Left lobe of liver (tissue), 1 donor: ENCODE results near the genes DNAJC6 and PDE4B.

DNA sequence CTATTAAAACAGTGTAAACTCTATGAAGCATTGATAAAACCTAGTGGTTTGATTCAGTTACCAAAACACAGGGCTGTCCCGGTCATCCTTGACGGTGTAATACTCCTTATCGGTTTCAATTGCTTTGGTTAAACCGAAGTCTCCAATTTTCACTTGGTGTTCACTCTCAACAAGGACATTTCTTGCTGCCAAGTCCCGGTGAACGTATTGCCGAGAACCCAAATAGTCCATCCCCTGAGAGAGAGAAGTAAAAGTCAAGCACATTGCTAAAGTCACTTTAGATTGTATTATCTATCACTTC lies 92.9 kb downstream of the RAVER2 start:
- PRO-cap = no peak

- PRO-cap = no peak
Observed at GRCh38 chr1:64863865-64864533, 102.3 kb downstream of the JAK1 start.

DNA sequence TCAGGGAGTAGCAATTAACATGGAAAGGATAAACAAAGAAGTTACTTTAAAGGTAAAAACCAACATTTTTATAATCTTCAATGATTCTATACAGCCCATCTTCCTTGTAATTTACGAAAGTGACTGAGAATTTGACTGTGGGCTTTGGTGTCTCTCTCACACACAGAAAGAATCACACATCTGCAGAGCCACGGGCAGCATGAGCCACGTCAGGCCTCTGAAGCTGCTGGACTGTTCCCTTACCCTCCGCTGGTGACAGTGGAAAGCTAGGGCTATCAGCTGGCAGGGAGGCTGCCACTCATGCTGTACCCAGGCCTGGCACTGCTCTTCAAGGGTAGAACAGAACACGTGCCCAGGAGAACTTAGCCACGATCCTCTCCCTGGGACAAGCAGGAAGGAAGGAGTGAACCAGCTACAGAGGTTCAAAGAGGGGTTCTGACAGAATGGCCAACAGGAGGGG lies 90.8 kb downstream of the JAK1 start:
- PRO-cap = no peak

GRCh38 chr1:64953021-64953635 lies 13.2 kb downstream of the JAK1 start:
- PRO-cap = no peak

- PRO-cap = unidirectional peak, plus-strand start at chr1:64955276
Observed at GRCh38 chr1:64954903-64955703, 11.2 kb downstream of the JAK1 start.

DNA sequence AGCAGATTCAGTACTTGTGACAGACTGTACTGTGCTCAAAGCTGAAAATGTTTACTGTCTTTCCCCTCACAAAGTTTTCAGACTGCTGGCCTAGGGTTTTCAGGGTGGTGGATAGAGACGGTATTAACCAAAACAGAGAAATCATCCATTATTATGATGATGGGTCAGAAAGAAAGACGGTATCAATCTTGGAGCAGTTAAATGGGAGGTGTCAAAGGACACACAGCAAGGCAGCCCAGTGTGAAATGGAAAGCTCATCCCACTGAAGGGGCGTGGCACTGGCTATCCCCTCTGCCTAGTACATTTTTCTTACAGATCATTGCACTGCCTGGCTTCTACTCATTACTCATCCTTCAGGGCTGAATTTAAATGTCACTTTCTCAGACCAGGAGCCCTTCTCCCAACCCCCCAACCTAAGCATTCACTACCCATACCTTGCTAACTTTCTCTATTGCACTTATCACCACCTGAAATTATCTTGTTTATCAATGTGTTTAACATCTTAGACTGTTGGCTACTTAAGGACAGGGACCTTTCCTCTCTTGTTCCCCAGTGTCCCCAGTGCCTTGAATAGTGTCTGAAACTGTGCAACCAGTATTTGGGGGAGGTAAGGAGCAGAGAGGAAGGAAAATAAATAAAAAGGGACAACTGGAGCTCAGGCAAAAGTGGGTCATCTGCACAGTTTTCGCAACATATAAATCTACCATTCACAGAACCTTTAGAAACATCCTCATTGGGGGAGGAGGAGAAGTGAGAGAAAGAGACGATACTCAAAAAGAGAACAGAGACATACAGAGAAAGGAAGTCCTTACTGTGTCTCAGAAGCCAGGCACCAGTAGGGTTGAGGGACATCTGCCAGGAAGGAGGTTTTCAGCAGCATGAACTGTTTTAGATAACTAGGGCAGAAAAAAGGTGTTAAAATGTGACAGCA lies 10.0 kb downstream of the JAK1 start:
- PRO-cap = no peak

DNA sequence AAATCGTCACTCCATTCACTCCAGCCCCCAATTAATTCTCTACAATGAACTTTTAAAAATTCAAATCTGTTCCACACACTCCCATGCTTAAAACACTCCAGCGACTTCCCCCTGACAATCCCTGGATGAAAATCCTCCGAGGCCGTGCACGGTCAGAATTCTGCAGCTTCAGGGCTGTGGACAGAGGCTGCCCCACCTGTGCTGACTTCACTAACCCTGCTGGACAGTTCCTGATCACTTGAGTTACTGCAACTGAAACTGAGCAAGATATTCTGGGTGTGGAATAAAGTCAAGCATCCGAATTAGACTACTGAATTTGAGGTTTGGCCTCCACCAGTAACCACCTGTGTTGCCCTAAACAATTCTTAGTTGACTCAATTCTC lies 1.0 kb upstream of the JAK1 start:
- PRO-cap = no peak

DNA sequence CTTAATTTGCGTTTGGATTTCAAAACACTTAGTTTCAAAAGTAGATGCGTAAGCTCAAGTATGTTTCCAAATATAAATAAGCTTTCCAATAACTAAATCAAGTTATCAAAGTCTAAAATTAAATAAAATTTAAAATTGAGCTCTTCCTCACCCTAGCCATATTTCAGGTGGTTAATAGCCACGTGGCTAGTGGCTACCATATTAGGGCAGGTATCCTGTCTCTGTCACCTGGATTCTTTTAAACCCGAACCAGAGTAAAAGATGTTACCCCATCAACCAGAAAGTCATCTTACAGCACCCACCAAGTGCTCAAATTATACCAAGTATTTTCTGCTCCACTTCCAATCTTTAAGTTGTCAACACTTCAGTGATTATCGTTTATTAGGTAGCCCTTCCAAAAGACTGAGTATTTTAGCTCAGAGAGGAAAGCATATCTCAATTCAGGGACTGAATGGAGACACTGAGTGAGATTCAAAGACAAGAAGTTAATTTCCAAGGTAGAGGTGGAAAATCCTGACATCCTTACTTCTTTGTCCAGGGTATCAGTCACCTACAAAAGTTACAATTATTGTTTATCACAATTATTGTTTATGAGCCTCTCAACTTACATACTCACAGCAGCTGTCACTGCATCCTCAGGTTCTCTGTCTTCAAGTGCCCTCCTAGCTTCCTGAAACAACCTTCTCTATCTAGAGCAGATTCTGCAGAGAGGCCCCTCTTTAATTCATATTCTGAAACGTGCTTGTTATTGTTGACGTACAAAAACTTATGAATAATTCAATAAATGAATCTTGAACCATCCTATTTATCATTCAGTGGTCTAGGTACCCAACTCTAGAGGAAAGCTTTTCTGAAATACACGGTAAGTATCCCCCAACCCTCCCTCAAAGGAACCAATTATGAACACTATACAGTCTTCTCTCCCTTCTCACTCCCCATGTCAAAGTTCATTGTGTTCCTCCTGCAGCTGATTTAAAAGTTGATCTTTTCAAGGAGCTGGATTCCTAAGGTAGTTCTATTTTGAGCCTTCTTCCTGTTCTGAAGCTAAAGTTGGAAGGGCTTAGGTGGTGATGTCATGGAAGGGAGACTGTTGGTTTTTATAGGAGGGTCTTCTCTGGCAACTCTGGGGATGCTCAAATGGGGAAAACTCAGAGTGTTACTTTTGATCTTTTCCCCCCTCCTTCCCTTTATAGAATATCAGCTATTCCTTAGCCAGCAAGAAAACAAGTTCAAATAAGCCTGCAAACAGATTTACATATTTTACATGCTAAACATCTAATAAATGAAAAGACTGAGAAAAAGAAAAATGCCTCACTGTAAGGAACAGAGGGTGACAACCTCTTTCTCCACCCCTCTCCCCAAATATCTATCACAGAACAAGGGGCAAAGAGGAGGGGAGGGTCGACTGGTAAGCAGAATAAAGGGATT lies 83.4 kb upstream of the AK4 start:
- PRO-cap = no peak

GRCh38 chr1:65068975-65069238 lies 79.1 kb upstream of the AK4 start:
- PRO-cap = no peak

- PRO-cap = bidirectional peak, plus-strand start at chr1:65148994, minus-strand start at chr1:65148907; bidirectional peak, plus-strand start at chr1:65149422, minus-strand start at chr1:65149107
Observed at GRCh38 chr1:65148509-65149853, 978 bp downstream of the AK4 start.

GRCh38 chr1:65309091-65309790 lies at the start of gene DNAJC6:
DNAJC6 (plus strand) TSS chr1:65309543.
- PRO-cap = no peak

GRCh38 chr1:65419570-65420320 lies 723 bp upstream of the LEPR start:
- PRO-cap = unidirectional peak, plus-strand start at chr1:65419780; unidirectional peak, minus-strand start at chr1:65419979; bidirectional peak, plus-strand start at chr1:65420713, minus-strand start at chr1:65420172

- PRO-cap = no peak
Observed at GRCh38 chr1:65434208-65435110, 14.0 kb downstream of the LEPR start.

DNA sequence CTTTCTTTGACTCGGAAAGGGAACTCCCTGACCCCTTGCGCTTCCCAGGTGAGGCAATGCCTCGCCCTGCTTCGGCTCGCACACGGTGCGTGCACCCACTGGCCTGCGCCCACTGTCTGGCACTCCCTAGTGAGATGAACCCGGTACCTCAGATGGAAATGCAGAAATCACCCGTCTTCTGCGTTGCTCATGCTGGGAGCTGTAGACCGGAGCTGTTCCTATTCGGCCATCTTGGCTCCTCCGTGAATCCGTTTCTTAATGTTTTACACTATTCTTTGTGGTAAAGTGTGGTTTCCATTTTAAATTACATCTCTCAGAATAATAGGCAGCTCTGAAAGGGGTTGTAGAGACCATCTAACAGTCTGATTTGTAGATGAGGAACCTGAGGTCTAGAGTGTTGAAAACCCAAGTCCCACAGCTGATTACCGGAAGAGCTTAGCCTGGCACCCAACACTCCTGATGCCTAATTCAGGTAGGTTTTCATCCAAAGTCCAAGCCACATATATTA lies 143.9 kb downstream of the LEPR start:
- PRO-cap = no peak

DNA sequence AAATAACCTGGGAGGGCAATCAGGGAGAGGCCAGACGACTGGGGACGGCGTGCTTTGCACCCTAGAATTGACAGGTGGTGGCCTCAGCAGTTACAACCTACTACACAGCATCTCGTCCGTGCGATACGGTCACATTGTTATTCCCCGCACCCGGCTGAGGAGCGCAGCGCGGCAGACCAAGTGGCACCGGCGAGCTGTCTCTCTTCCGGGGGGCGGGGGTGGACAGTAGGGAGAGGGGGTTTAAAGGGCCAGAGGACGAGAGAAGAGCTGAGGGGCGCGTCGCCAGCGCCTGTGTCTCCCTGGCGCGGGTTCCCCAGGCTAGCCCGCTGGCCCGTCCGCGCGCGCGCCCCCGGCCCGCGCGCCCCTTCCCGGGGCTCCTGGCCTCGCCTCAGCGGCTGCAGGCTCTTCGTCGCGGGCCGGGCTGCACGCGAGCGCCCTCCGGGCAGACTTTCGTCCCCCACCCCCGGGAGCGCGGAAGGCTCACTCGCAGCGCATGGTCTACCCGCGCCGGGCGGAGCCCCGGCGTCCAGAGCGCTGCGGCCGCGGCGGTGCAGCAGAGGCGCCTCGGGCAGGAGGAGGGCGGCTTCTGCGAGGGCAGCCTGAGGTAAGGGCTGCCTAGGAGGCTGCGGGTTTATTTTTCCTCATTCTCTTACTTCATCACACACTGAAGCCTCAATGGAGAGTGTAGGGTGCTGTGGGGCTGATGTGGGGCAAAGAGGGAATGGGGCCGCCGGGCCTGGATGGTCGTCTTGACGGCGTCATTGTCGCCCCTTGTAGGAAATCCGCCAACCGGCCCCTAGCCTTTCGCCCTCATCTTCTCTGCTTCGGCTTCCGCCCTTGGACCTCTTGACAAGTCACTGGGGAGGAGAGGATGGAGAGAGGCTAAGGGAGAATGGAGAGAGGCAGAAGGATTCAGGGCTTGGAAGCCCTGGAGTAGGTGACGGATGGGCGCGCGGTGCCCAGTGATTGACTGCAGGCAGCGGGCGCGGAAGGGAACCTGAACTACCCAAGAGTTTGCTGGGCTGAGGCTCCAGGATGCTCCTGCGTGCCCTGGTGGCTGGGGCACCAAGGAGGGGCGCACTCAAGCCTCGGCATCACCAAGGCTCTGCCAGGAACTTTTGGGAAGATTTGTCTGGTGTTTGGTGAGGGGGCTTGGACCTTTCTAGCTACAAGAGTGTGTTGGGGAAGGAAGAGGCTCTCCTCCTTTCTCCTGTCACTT lies at the start of gene PDE4B:
Gene PDE4B (plus strand): TSS at position 251 of the 1,219 bp plus-strand sequence.
- PRO-cap = no peak

DNA sequence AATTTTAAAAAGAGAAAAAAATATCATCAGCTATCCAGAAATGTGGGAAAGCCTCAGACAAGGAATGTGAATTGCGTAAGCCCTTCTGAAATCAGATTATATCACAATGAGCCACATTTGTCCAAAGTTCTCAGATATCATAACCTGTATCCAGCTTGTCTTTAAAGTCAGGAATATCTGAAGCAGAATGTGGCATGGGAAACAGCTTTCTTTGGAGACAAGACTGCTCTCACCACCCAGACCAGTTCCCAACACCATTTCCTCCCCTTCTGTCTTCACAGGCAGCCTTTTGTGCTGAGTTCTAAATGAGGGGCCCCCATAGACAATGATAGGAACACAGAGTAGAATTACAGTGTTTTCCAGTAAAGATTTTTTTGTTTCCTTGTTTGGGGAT lies 351.1 kb upstream of the SGIP1 start:
- PRO-cap = no peak

DNA sequence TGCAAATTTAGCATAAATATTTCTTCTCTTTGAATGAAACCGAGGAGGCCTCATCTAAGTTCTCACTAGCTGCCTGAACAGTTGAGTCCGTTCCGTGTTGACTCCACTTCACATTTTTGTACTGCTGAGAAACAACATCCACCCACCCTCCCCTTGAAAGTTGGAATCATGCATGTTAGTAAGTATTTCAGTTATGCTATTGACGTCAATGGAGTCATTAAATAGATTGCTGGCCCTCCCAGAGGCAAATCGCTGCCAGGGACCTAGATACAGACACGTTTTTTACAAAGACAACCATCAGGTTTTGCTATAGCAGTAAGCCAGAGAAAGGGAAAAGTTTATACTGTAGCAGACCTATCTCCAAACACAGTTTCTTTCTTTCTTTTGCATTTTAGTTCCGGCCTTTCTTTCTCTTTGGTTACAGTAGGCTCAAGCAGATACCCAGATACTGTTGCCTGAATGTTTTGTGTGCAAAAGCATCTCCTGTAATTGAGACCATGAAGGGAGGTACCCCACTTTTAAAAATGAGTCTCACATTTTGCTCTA lies 262.6 kb upstream of the SGIP1 start:
- PRO-cap = unidirectional peak, plus-strand start at position 247 of the sequence; unidirectional peak, plus-strand start at position 315 of the sequence

DNA sequence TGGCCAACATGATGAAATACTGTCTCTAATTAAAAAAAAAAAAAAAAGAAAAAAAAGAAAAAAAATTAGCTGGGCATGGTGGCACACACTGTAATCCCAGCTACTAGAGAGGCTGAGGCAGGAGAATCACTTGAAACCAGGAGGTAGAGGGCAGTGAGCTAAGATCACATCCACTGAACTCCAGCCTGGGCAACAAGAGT lies 191.5 kb upstream of the SGIP1 start:
- PRO-cap = no peak

DNA sequence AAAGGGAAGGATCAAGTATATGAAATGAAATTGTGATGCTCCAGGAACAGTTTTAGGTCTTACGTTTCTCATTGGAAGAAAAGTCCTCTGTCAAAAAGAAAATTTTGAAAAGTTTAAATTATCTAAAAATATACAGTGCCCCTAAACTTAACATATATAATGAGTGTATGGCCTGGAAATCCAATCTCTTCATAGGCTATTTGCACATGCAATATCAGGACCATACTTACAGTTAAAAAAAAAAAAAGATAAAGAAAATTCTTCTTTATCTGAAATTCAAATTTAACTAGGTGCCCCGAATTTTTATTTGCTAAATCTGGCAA lies 185.6 kb upstream of the SGIP1 start:
- PRO-cap = no peak

DNA sequence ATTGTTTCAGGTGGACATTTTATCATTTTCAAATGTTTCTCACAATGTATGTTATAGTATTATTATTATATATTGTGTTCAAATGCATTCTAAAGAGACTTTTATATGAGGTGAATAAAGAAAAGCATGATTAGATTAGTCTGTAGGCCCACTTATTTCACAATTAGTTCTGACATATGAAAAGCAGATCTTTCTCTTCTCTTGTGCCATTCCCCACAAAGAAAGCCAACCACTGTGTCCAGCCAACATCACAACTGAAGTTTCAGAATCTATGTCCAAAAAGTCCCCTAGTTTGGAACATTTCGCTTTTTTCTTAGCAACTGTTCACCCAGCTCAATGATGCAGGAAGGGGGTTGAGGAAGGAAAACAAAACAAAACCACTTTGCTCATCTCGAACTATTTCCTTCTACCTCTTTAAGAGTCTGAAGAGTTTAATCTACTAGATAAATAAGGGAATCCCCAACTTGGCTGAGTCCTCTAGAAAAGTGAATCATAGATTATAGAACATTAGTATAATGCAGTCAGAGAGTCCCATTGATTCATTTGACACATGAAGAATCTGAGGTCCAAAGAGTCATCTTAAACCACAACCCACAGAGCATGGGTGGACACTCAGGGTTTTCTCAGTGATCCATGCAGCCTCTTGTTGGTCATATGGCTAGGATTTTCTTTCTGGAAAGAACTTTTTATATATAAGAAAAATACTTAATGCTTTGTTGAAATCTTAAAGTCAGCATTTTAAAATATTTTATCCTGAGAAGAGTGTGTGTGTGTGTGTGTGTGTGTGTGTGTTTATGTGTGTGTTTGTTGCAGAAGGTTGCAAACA lies 159.3 kb upstream of the SGIP1 start:
- PRO-cap = no peak